AG10803 (cell line): ENCODE measurements around a stretch of chr9.

- RRBS, result no CpG with 5 or more reads among the region's 14 CpGs
Observed at GRCh38 chr9:89282922-89283497, 28.0 kb upstream of the CKS2 start.

DNA sequence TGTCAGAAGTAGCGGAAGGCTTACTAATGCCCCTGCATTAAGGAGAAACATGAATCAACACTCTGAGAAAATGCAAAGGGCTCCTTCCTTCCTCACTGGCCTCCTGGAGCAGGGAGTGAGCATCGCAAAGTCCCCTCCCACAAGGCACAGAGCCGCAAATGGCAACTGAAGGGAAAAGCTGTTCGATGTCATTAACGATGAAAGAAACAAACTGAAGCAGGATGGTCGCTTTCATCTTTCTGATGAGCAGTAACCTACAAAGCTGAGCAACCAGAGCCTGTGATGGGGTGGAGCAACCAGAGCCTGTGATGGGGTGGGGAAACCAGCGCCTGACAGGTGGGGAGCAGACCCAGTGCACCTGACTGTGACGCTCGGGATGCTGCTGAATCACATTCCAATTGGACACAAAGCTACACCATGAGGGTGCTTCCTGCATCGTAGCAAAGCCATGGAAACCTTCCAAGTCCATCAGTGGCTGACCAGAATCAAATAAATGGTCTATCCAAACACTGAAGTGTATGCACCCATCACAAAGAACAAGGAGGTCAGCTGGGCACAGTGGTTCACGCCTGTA, 40.9 kb downstream of the SEMA4D start:
- RRBS, result no CpG with 5 or more reads among the region's 11 CpGs

GRCh38 chr9:89466812-89467528, 30.9 kb downstream of the SEMA4D start:
- RRBS, result 66% methylated on average over 3 of the region's 15 CpGs

GRCh38 chr9:89598988-89599515, 5.8 kb upstream of the GADD45G start:
- RRBS, result 28% methylated on average over 3 of the region's 11 CpGs

GRCh38 chr9:89649037-89649722, 44.4 kb downstream of the GADD45G start:
- RRBS, result no CpG with 5 or more reads among the region's 8 CpGs

GRCh38 chr9:89654316-89654844, 49.6 kb downstream of the GADD45G start:
- RRBS, result no CpG with 5 or more reads among the region's 6 CpGs

- RRBS, result no CpG with 5 or more reads among the region's 13 CpGs
Observed at GRCh38 chr9:89674553-89675388, 70.0 kb downstream of the GADD45G start.

- RRBS, result no CpG with 5 or more reads among the region's 8 CpGs
Observed at GRCh38 chr9:89685984-89686629, 81.3 kb downstream of the GADD45G start.

DNA sequence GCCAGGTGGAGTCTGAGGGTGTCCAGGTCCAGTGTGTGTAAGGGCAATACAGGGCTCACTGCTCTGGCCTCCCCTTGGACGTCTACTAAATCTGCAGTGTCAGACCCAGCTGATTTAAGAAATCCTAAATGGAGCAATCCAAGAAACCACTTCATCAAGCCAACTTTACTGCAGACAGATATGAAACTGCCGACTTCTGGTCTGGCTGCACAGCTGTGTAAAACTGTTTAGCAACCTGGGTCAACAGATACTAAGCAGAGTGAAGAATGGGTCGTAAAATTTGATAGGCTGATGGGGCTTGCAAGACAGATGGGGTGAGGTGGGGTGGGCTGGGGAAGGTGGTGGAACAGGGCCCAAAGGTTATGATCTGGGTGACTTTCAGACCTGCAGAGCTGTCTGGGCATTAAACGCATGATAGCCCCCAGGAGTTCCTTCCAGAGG, 116.5 kb downstream of the GADD45G start:
- RRBS, result no CpG with 5 or more reads among the region's 4 CpGs

DNA sequence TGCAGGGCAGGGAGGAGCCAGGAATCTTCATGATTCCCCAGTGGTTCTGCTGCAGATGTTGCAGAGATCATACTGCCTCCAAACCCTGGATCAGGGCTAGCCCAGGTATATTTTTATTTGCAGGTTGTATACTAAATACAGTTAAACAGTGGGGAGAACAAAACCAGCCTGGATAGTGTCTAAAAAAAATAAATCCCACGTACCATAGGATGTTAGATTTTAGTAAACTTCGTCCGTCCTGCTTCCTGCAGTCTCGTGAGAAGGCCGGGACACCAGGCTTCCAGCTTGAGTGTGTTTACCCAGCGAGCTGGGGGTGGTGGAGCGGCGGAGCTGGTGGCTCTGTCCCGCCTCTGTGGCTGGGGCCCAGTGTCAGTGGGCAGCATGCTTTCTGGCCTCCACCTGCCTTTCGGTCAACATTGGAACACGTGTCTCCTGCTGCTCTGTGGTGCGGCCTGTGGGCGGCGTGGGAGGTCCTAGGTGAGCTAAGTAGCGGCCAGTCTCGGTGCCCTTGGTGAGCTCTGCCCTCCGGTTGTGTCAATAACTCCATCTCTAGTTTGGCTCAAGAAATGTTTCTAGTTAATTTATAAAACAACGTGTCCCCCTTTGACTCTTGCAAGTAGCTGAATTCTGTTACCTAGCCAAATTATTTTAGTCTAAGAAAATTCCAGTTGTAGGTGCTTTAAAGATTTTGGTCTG, 125.8 kb downstream of the GADD45G start:
- RRBS, result no CpG with 5 or more reads among the region's 18 CpGs

GRCh38 chr9:89801763-89802221, 197.0 kb downstream of the GADD45G start:
- RRBS, result no CpG with 5 or more reads among the region's 7 CpGs

DNA sequence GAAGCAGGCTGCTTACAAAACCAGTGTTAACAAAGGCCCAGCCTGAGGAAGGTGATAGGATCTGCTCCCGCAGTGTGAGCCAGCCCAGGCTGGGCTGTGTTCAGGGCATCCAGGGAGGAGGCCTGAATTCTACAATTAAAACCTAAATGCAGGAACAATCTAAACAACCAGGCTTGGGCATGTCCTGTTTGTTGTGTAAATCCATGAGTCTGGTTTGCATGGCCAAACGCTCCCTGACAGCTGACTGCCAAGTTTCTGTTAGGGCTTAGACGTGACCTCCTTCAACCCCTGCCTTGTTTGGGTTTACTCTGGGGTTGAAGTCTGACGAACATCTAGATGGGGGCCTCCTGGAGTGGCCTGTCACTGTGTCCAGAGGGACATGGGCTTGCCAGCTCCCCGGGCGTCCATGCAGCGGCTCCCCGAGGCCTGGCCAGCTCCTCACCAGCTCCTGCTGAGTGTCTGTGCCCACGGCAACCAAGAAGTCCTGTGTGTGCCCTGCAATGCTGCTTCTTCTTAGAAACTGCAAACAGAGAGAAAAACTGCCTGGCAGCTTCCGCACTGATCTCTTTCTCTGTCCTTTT, 270.1 kb downstream of the GADD45G start:
- RRBS, result no CpG with 5 or more reads among the region's 10 CpGs

GRCh38 chr9:89929803-89930710, 325.2 kb downstream of the GADD45G start:
- RRBS, result no CpG with 5 or more reads among the region's 13 CpGs

GRCh38 chr9:89934987-89935316, 330.1 kb downstream of the GADD45G start:
- RRBS, result no CpG with 5 or more reads among the region's 4 CpGs

- RRBS, result no CpG with 5 or more reads among the region's 4 CpGs
Observed at GRCh38 chr9:90024383-90024909, 419.6 kb downstream of the GADD45G start.

DNA sequence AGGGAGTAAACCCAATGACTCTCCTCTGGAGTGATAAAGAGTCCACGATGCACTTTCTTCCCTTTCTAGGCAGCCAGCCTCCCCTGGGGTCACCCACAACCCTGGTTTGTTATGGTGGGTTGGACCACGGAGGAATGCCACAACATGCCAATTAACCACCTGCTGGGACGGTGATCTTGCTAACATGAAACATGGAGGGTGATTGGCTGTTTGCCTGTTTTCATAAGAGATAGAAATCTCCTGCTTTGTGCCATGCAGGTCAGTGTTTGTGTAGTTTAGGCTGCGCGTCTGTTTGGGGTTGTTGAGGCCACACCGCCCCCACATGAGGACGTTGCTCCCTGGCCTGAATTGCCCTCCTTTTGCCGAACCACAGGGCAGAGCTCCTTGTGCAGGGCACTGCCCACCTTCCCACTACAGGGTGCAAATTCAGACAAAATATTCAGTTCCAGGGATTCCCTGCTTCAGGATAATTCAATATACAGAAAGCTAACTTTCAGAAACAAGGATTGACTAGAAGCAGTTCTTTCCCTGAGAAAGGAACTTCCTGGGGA, 427.5 kb downstream of the GADD45G start:
- RRBS, result no CpG with 5 or more reads among the region's 8 CpGs

DNA sequence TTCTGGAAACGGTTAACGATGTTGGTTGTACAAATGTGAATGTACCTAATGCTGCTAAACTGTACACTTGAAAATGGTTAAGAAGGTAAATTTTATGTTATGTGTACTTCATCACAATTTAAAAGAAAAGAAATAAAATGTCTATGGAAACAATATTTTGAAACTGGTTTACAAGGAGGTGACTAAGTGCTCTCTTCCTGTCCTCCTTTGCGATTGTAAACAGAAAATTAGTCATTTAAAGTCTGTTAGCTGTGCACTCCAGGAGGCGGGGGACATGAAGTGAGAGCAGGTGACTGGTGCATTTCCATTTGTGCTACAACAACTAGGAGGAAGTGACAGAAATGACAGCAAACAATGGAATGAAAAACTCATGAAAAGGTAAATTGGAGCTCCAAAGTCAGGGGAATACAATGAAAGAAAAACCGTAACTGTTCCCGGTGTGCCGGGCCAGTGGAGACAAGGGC, 439.8 kb downstream of the GADD45G start:
- RRBS, result no CpG with 5 or more reads among the region's 7 CpGs

DNA sequence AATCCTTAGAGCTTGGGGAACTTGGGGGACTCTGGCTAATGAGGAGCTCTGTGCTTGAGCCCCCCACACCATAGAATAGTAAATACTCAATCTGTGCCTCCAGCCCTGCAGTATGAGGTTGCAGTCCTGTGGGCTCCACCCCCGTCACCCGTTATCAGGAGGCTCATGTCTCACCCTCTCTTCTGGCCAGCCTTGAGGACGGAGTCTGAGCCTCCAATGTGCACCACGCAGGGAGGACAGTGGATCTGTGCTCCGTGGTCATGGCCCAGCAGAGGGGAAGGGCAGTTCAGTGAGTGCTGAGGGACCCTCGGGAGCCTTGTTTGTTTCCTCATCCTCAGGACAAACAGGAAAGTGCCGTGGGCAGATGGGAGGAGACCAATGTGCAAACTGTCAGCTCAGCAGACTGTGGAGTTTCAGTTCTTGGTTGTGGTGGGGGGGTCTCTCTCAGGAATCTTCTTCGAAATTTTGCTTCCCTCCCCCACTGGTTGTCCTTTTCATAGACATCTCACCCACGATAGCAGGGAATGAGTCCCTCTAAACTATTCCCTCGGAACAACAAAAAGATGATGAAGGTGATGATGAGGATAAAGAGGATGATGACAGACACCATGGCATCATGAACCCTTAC, 429.6 kb downstream of the DIRAS2 start:
- RRBS, result no CpG with 5 or more reads among the region's 10 CpGs

- RRBS, result no CpG with 5 or more reads among the region's 11 CpGs
Observed at GRCh38 chr9:90432728-90433378, 209.8 kb downstream of the DIRAS2 start.

- RRBS, result no CpG with 5 or more reads among the region's 7 CpGs
Observed at GRCh38 chr9:90827529-90828108, 26.0 kb downstream of the SYK start.